Esophagus squamous epithelium (tissue), 4 donors: ENCODE results near the gene RGPD3.

DNA sequence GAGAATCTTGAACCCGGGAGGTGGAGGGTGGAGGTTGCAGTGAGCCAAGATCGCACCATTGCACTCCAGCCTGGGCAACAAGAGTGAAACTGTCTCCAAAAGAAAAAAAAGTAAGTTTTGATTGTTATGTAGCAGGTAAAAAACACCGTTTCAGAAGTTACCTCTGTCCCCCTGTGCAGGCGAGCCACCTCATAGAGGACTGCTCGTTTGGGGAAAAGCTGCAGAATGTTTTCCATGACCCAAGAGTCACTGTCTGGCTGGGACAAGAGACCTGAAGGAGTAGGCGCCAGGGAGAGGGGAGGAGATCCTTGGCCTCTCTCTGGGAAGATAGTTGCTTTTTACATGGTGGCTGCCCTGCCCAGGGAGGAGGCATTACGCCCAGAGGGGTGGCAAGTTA is 21.3 kb downstream of the FHL2 start:
- PRO-cap, result no peak
- RAMPAGE, long total RNA, 4 experiments, result no peak in any of the 4 experiments

DNA sequence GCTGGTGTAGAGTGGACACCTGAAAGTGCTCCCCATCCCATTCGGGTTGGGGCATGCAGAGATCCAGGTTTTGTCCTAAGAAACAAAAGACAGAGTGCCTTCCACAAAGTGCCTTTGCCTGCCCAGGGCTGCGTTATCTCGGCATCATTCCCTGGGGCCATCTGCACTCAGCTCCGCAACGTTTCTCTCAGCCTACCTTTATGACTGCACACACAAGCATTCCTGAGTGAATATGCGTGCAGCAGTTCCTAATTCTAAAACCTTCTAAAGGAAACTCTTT is 20.4 kb downstream of the FHL2 start:
- PRO-cap, result no peak
- RAMPAGE, long total RNA, 4 experiments, result no peak in any of the 4 experiments

- PRO-cap, result unidirectional peak, plus-strand start at chr2:105395112; unidirectional peak, minus-strand start at chr2:105395639
- RAMPAGE, long total RNA, 4 experiments, result no peak in any of the 4 experiments
Observed at GRCh38 chr2:105394738-105395713, 3.8 kb downstream of the FHL2 start.

GRCh38 chr2:105395714-105396088 is 3.1 kb downstream of the FHL2 start:
- PRO-cap, result no peak
- RAMPAGE, long total RNA, 4 experiments, result no peak in any of the 4 experiments

DNA sequence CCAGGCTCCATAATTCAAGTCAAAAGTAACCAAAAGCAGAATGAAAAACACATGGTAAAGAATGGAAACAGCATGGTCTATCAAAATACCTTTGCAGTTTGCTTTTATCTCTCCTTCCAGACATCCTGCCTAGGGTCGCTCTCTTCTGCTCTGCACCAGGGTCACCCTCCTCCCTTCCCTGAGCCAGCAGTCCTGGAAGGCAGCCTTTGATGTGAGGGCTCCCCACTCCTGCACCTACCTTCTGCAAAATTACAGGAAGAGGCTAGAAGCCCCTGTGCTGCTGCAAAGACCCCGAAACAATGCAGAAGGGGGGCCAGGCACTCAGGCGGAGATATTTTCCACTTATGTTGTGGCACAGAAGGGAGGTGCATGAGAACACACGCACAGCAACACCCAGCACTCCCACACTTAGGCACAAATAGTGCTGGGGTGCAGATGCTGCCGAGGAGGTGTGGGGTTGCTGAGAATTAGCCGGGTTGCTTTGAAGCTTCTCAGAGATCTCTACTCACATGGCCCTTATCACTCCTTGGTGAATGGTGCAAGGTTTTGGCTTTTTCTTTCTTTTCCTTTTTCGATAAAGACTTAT is 27.6 kb upstream of the FHL2 start:
- PRO-cap, result no peak
- RAMPAGE, long total RNA, 4 experiments, result no peak in any of the 4 experiments

- PRO-cap, result no peak
- RAMPAGE, long total RNA, 4 experiments, result no peak in any of the 4 experiments
Observed at GRCh38 chr2:105438145-105439024, 39.5 kb upstream of the FHL2 start.

- PRO-cap, result no peak
- RAMPAGE, long total RNA, 4 experiments, result no peak in any of the 4 experiments
Observed at GRCh38 chr2:105455564-105456260, 56.9 kb upstream of the FHL2 start.

DNA sequence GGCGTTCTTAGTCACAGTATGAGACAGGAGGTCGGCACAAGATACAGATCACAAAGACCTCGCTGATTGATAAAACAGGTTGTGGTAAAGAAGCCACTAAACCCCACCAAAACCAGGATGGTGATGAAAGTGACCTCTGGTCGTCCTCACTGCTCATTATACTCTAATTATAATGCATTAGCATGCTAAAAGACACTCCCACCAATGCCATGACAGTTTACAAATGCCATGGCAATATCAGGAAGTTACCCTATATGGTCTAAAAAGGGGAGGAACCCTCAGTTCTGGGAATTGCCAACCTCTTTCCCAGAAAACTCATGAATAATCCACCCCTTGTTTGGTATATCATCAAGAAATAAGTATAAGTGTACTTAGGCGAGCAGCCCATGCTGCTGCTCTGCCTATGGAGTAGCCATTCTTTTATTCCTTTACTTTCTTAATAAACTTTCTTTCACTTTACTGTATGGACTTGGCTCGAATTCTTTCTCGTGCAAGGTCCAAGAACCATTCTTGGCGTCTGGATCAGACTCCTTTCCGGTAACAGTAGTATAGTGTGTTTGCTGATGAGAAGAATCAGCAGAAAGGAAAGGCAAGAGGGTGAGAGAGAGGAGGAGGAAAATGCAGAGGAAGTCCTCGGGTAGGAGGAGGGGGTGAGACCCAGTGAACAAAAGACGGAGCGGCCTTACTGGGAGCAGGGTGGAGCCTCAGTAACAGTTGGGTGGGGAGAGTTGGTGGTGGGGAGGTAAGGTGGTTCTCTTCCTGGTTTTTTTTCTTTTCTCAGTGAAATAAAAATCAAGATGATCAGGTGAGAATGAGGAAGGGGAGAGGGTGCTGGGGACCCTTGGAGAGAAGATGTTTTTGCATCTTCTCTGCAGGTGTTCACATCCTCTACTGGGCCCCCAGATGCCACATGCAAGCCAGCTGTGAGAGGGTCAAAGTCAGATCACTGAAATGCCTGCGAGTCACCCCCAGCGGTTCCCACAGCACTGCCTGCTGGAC is 69.4 kb upstream of the FHL2 start:
- PRO-cap, result unidirectional peak, plus-strand start at position 364 of the sequence; unidirectional peak, minus-strand start at position 771 of the sequence
- RAMPAGE, long total RNA, 4 experiments, result no peak in any of the 4 experiments

DNA sequence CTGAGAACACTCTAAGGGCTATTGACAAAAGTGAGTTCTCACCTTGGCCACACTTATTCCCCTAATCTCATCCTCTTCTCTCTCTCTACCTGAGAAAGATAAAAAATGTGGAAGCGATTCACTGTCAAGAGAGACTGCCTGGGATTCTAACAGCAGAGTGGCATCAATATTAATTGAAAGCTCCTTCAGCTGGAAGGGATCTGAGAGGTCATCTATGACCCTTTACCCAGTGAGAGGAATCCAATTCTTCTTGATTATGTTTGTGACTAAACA is 91.1 kb upstream of the FHL2 start:
- PRO-cap, result no peak
- RAMPAGE, long total RNA, 4 experiments, result no peak in any of the 4 experiments

GRCh38 chr2:105615157-105615646 is 129.5 kb upstream of the NCK2 start:
- PRO-cap, result unidirectional peak, minus-strand start at chr2:105615515
- RAMPAGE, long total RNA, 4 experiments, result no peak in any of the 4 experiments

- PRO-cap, result no peak
- RAMPAGE, long total RNA, 4 experiments, result no peak in any of the 4 experiments
Observed at GRCh38 chr2:105744330-105744600, 447 bp upstream of the NCK2 start.

DNA sequence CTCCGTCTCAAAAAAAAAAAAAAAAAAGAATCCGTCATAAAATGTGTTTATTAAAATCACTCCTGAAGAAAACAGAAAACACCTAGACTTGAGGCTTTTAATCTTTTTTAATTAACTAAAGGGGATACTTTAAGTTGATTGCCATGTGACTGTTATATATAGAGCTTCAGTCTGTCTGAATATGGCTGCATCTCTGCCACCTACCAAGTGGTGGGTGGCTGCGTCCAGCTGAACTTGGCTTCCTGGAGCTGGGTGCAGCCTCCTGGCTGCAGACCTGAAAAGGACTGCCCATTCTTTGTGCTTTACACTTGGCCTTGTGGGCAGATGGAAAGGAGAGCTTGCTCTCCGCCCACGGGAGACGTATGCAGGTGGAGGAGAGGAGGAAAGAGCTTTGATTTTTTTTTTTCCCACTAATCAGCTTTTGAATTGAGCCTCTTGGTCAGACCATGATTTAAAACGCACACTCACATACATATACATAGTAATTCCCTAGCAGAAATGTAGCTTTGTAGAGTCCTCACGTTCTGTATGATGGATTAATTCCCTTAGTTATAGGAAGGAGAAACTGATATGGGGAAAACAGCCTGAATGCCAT is 34.7 kb downstream of the NCK2 start:
- PRO-cap, result no peak
- RAMPAGE, long total RNA, 4 experiments, result no peak in any of the 4 experiments

- PRO-cap, result unidirectional peak, minus-strand start at chr2:105797304; bidirectional peak, plus-strand start at chr2:105797735, minus-strand start at chr2:105797614
- RAMPAGE, long total RNA, 4 experiments, result no peak in any of the 4 experiments
Observed at GRCh38 chr2:105797085-105797993, 52.6 kb downstream of the NCK2 start.

DNA sequence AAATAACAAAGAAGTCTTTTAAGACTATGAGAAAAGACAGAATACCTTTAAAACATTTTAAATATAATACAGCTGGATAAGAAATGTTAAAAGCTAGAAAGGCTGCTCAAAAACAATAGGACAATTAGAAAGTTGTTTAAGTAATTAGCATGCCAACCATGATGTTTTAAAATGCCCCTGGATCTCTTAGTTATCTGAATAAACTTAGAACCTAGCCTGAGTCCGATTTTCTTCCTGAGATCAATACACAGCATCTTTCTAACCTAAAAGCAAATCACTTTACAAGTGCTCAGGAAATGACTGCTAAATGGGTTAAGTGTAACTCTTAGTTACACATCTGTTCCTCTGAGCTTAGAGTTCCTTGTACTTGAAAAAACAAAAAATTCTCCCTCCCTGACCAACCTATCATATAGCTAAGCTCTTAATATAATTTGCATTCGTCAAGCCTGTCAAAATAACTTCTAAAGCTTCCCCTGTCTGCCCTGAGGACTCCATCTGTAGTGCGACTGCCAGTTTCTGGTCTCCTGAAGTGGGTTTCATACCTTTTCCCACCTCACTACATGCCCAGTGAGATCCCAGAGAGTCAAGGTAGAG is 130.5 kb upstream of the ECRG4 start:
- PRO-cap, result no peak
- RAMPAGE, long total RNA, 4 experiments, result no peak in any of the 4 experiments

DNA sequence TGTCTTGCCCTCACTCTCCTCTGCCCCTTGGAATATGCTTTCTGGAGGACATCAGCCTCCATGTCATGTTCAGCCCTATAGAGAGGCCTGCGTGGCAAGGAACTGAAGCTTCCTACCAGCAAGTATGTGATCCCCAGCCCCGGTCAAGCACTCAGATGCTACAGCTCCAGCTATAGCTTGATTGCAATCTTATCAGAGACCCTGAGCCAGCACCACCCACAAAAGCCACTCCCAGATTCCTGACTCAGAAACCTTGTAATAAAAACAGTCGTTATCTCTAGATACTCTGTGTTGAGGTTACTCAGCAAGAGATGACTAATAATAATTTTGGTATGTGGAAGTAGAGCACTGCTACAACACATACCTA is 88.4 kb upstream of the ECRG4 start:
- PRO-cap, result no peak
- RAMPAGE, long total RNA, 4 experiments, result no peak in any of the 4 experiments

DNA sequence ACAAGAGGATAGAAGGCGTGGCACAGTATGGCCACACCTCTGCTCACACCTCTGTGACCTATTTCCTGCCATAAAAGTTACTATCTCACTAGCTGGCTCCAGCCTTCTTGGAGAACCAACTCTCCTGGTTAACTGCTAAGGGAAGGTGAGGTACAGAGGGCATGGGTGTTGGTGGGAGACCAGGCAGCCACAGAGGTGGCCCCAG is 37.2 kb upstream of the ECRG4 start:
- PRO-cap, result no peak
- RAMPAGE, long total RNA, 4 experiments, result no peak in any of the 4 experiments

DNA sequence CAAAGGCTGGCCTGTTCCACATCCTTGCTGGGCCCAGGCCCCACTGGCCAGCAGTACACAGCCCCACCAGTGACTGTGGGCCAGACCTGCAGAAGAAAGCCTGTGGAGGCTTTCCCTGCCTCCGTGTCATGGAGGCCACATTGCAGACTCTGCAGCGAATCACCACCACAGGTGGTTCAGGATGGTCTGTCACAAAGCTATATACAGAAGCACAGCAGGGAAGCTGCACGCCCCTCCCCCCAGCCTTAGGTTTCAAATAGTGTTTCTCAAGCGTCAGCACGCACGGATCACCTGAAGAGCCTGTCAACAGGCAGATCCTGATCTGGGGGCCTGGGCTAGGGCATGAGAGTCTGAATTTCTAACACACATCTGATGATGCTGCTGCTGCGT is 31.8 kb downstream of the ECRG4 start:
- PRO-cap, result no peak
- RAMPAGE, long total RNA, 4 experiments, result no peak in any of the 4 experiments

- PRO-cap, result bidirectional peak, plus-strand start at chr2:106125320, minus-strand start at chr2:106125173
- RAMPAGE, long total RNA, 4 experiments, result no peak in any of the 4 experiments
Observed at GRCh38 chr2:106124804-106125535, 59.5 kb downstream of the ECRG4 start.

DNA sequence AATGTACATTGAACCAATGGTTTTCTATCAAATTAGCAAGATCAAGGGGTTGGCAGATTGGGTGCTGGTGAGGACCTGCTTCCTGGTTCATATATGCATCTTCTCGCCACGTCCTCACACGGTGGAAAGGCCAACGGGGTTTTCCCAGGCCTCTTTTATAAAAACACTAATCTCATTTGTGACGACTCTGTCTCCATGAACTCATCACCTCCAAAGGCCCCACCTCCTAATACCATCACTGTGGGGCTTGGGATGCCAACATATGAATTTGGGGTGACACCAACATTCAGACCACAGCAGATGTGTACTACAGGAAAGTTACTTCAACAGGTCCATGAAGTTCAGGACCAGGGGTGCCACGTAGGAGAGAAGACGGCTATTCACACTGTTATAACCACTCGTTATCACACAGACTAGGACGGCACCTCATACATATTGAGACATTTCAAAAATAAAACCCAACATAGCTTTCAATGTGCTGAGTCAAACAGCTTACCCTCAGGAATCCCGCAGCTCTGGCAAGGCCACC is 49.4 kb downstream of the UXS1 start:
- PRO-cap, result no peak
- RAMPAGE, long total RNA, 4 experiments, result no peak in any of the 4 experiments

- PRO-cap, result no peak
- RAMPAGE, long total RNA, 4 experiments, result no peak in any of the 4 experiments
Observed at GRCh38 chr2:106468162-106468540, at the start of gene RGPD3. Gene RGPD3, minus strand, starts transcription at chr2:106468413.